Measurements from ENCODE around the gene CPLANE2.

DNA sequence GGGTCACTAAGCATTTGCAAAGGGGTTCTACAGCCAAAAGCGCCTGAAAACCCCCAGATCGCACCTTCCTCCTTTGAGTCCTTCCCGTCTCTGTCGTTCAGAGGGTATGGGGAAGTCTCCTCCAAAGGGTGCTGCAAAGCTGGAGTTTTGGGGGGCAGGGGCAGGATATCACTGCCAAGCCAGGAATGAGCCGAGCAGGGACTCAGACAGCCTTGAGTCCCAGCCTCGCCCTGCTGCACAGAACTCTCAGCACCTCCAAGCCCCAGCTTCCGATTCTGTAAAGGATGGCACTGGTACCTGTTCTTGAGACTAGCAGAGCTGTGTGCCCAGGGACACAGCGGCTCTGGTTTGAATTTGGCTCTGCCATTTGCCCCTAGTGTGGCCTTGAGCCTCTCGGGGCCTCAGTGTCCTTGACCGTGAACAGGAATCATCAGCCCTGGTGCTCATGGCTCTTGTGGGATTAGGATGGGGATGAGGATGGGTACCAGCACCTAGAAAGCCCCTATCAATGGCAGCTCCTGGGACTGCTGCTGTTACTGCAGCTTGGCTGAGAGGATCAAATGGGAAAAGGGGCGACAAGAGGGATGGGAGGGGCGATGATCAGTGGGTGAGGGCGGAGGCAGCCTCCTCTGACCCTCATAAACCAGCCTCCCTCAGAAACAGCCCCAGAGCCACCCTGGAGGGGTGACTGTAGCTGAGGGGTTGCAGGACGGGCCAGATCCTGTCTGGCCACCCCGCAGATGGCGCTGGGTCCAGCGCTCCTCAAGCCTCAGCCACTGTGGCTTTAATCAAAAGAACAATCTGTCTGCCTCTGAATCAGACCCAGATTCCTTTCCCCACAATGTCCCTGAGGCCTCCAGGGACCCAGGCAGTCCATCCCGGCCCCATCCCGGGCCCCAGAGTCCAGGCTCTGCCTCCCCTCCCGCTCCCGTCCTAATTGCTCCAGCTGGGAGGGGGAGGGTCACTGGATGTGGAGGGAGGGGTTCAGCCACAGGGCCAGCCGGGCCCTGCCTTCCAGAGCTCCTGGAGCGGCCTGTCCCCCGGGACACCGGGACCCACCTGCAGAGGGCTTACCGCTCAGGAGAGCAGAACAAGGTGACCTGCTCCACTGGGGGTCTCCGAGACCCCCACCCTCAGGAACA, 1.3 kb upstream of the FBLIM1 start:
- PRO-cap, 2 experiments = no peak in any of the 2 experiments

DNA sequence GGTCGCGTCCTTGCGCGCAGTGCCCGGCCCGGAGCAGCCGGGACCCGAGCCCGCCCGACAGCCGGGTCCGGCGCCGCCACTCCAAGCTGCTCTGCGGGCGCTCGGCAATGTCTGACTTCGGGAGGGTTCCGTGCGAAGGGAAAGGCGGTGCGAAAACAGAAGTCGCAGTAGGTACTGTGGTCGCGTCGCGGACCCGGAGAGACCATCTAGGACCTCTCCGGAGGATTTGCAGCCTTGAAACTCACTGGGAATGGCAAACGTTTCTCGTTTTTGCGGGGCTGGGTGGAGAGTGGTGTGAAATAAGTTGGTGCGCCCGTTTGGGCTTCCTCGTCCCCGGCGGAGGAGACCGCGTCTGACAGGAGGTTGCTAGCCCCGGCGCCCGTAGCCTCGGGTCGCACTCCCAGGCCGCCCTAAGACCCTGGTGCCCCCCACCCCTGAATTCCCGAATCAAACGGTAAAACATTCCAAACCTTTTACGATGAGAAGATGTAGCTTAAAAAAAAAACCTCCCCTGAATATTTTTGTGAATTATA, 1.1 kb downstream of the SPEN start:
- PRO-cap, 2 experiments = peak in 2 of 2 experiments; most common plus-strand start position 170 of the sequence (in 1); most common minus-strand start position 88 of the sequence (in 2)

DNA sequence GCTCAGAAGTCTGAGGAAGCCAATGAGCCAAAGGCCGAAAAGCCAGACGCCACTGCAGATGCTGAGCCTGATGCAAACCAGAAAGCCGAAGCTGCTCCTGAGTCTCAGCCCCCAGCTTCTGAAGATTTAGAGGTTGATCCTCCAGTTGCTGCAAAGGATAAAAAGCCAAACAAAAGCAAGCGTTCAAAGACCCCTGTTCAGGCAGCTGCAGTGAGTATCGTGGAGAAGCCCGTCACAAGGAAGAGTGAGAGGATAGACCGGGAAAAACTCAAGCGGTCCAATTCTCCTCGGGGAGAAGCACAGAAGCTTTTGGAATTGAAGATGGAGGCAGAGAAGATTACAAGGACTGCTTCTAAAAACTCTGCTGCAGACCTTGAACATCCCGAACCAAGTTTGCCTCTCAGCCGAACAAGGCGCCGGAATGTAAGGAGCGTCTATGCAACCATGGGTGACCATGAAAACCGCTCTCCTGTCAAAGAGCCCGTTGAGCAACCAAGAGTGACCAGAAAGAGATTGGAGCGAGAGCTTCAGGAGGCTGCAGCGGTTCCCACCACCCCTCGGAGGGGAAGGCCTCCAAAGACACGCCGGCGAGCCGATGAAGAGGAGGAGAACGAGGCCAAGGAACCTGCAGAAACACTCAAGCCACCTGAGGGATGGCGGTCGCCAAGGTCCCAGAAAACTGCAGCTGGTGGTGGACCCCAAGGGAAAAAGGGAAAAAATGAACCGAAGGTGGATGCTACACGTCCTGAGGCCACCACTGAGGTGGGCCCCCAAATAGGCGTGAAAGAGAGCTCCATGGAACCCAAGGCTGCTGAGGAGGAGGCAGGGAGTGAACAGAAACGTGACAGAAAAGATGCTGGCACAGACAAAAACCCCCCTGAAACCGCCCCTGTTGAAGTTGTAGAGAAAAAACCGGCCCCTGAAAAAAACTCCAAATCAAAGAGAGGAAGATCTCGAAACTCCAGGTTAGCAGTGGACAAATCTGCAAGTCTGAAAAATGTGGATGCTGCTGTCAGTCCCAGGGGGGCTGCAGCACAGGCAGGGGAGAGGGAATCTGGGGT, 44.0 kb downstream of the ZBTB17 start:
- PRO-cap, 2 experiments = no peak in any of the 2 experiments

GRCh38 chr1:15948812-15949628, 26.9 kb downstream of the ZBTB17 start:
- PRO-cap, 2 experiments = peak in 2 of 2 experiments; most common minus-strand start chr1:15949065 (in 1)

DNA sequence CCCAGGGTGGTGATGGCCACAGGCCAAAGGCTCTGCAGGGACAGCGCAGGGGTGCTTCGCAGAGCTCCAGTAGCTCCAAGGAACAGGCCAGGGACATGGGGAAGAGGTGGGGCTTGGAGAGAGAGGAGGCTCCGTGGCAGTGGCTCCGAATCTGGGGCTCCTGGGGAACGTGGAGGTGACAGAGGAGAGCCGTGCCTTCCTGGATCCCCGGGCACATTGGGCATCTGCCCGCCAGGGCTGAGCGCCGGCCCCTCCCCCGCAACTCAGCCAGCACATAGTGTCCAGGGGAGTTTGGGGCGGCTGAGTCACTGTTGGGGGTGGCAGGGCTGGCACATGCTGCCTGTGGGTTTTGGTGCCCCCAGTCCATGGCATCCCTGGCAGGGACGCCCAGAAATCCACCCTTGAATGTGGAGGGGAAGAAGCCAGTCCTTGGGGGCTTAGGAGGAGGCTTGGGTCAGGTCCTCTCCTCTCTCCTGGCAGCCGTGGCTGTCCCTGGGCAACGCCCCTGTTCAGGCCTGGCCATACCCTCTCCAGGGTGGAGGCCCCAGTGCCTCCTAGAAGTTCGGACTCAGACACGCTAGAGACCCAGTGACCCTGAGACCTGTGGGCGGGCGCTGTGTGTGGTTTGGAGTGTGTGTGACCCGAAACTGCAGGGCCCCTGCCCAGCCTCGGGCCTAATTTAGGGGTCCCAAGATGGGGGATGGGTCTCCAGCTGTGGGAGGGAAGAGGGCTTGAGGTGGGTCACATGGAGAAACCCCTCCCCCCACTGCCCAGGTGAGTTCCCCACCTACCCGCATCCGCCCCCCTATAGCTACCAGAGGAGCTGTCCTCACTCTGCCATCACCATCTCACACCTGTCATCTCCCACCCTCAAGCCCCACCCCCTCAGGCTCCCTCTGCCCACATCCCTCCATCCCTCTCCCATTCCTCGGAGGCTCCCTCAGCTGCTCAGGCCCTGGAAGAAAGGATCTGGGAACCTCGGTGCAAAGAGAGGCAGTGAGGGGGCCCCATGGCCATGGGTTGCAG, 1.6 kb downstream of the HSPB7 start:
- PRO-cap, 2 experiments = no peak in any of the 2 experiments

- PRO-cap, 2 experiments = no peak in any of the 2 experiments
Measured at GRCh38 chr1:16076549-16077251, 3.2 kb upstream of the FAM131C start.

DNA sequence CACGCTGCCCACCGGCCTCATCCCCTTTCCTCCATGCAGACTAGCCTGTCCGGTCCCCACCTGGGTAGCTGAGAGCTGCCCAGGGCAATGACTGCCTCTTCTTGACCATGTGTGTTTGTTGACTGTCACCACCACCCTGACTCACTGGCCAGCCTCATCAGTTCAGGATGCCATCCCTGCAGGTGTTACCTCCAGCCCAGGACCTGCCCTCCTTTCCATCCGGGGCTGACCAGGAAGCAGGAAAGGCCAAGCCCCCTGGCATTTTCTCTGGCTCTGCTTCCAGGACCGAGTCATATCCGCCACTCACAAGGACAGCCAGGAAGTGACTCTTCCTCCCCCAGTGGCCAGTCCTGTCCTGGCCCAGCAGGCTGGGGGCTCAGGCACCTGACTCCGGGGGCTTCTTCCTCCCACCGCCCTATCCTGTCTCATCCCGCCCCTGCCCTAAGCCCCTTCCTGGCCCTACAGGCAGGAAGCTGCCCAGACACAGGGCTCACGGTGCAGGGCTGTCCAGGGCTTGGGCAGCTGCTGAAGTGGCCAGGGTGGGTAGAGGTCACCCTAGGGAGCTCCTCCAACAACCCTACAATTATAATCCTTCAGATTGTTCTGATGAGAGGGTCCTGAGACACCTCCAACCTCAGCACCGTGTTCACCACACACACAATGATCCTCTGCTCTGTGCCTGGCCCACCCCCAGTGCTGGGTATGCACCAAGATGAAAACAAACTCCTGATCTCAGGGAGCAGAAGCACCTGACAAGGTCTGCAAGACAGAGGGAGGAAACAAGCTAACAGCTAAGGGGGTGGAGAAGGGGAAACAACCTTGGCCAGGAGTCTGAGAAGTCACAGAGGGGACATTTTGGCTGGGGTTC, 16.9 kb downstream of the EPHA2 start:
- PRO-cap, 2 experiments = no peak in any of the 2 experiments

- PRO-cap, 2 experiments = no peak in any of the 2 experiments
Measured at GRCh38 chr1:16153612-16154188, 2.2 kb downstream of the EPHA2 start.

DNA sequence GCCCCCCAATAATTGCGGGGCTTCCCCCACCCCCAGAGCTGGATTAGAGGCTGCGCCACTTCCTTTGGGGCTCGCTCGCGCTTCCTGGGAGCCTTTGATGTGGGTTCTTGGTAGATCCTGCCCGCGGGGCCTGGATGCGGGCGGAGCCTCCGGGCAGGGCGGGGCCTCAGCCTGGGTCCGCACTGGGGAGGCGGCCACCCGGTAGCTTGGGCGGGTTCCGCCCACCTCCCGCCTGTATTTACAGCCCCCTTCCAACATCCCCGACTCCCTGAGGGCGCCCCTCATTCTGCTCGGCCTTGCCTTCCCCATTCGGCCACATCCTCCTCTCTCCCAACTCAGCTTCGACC, 6.5 kb upstream of the EPHA2 start:
- PRO-cap, 2 experiments = no peak in any of the 2 experiments

DNA sequence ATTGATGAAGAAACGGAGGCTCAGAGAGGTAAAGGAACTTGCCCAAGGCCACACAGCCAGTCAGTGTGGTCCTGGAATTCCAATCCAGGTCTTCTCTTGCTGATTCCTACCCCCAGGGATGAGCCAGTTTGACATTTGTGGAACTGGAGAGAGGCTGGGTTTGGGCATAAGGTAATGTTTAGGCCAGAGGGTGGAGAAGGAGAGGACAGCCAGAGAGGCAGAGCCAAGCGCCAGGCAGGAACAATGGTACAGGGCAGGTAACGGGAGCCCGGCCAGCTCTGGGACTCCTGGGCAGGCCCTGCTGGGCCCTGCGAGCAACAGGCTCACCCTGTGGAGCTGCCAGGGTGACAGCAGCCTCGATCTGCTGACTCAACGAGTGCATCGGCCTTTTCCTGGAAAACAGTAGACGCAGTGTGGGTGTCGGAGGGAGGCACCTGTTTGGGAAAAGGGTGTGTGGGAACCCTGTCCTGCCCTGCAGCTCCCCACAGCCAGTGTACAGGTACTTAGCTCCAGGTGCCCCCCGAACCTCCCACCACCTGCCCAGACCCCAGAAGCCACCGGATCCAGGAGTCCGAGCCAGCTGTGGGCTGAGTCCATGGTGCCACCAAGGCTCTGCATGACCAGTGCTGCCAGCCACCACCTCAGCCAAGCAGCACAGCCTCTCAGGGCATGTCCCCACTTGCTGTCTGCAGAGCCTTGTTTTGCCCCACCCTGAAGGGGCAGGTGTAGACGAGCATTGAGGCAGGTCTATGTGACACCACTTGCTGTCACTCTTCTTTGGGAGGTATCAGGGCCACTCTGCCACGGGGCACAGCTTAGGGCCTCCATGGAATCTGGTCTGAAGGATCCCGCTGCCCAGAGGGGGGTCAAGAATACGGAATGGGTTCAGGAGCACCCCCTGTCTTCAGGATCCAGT, 28.1 kb downstream of the ARHGEF19 start:
- PRO-cap, 2 experiments = no peak in any of the 2 experiments

- PRO-cap, 2 experiments = no peak in any of the 2 experiments
Measured at GRCh38 chr1:16188407-16188750, 24.1 kb downstream of the ARHGEF19 start.

GRCh38 chr1:16236444-16237531, at the start of gene CPLANE2:
TSS of gene CPLANE2 (minus strand) at chr1:16237183.
- PRO-cap, 2 experiments = peak in 1 of 2 experiments; most common minus-strand start chr1:16237139 (in 1)

- PRO-cap, 2 experiments = no peak in any of the 2 experiments
Measured at GRCh38 chr1:16342566-16343031, 9.7 kb downstream of the FBXO42 start.

DNA sequence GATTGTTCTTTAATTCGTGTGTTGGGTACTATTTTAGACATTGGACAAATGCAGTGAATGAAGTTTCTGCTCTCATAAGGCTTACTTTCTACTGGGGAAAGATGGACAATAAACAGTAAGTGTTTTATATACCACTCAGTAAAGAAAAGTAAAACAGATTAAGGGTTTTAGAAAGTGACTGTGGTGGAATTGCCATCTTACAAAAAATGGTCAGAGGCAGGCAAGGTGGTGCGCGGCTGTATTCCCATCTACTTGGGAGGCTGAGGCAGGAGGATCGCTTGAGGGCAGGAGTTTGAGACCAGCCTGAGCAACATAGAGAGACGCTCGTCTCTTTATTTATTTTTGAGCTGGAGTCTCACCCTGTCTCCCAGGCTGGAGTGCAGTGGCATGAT, 12.9 kb downstream of the SZRD1 start:
- PRO-cap, 2 experiments = peak in 1 of 2 experiments; most common plus-strand start position 175 of the sequence (in 1)

- PRO-cap, 2 experiments = no peak in any of the 2 experiments
Measured at GRCh38 chr1:16443813-16444871, 3.6 kb downstream of the NECAP2 start.

- PRO-cap, 2 experiments = no peak in any of the 2 experiments
Measured at GRCh38 chr1:16472530-16472969, 32.0 kb downstream of the NECAP2 start.

DNA sequence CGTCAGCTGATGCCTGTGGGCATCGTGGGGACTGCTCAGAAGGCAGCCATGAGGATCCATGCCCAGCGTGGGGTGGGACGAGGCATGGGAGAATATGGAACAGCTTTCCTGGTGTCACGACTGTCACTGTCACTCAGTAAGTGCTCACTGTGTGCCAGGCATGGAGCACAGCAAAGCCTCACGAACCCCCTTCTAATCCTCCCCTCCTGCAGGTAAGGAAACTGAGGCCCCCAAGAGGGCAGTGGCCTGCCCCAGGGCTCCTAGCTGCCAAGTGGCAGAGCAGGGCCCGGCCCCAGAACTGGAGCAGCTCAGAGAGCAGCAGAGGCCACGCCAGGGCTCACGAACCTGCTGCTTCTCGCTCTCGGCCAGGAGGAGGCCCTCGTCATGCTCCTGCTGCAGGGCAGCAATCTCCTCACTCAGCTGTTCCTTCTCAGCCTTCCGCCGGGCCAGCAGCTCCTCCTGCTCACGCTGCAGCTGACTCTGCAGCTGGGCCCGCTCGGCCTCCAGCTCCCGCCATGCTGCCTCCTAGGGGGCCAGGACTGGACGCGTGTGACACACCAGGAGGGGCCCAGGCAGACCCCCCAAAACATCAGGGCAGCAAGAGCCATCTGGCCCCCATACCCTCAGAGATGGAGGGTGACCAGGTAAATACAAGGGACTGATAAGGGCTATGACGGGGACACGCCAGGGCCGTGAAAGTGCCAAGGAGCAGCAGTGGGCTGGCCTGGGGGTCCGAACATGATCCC, 179.1 kb downstream of the NECAP2 start:
- PRO-cap, 2 experiments = no peak in any of the 2 experiments

GRCh38 chr1:16639267-16640051, 198.9 kb downstream of the NECAP2 start:
- PRO-cap, 2 experiments = no peak in any of the 2 experiments

- PRO-cap, 2 experiments = peak in 2 of 2 experiments; most common minus-strand start chr1:16678346 (in 2)
Measured at GRCh38 chr1:16677844-16678607, 237.5 kb downstream of the NECAP2 start.

- PRO-cap, 2 experiments = no peak in any of the 2 experiments
Measured at GRCh38 chr1:16684921-16685330, 236.8 kb upstream of the CROCC start.

All from monocyte (primary cell).